Testis (tissue), 5 donors: ENCODE measurements around the gene MCTP1.

GRCh38 chr5:91378698-91379465 lies 4.2 kb downstream of the ARRDC3 start:
- PRO-cap, 3 experiments: no peak in any of the 3 experiments
- RAMPAGE, long total RNA, 2 experiments: no peak in any of the 2 experiments
- RRBS: no CpG with 5 or more reads among the region's 8 CpGs

GRCh38 chr5:91379691-91380482 lies 3.2 kb downstream of the ARRDC3 start:
- PRO-cap, 3 experiments: peak in 3 of 3 experiments; most common plus-strand start chr5:91380372 (in 2); most common minus-strand start chr5:91380092 (in 3)
- RAMPAGE, long total RNA, 2 experiments: start-site peak on the minus strand in 1 of 2 experiments, at chr5:91380035-91380230 at its widest, 445 reads per replicate
- RRBS: under 1% methylated on average over 10 of the region's 71 CpGs

DNA sequence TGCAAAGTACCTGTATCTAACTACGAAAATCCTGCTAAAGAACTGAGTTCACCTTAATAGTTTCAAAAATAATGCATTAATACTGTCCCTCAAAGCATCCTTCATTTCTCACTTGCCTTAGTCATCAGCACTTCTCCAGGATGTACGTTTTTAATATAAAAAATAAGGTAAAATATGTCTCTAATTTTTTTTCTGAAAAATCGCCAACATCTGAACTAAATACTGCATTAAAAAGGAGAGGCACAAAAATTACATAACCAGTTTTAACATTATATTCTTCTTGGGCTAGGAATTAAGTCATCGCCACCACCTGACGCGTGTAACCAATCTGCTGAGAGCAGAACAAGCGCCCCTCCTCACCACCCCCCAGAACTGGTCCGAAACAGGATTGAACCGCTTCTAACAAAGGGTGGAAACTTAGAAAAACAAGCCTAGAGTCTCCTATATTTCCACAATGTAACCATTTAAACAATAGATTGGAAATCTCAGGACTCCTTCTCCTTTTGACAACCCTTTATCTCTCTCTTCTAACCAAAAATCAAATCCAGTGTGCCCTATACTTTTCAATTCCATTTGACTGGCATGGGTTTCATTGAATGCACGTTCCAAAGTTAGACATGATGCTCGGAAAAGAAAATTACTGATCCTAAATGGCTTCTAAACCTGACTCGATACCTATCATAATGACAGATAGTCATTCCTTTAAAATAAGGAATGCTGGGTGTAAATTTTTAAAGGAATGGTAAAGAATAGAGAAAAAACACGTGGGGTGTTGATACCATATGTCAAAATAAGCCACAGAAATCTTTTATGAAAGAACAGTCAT lies 1.4 kb downstream of the ARRDC3 start:
- PRO-cap, 3 experiments: peak in 3 of 3 experiments; most common plus-strand start position 369 of the sequence (in 3); most common minus-strand start position 245 of the sequence (in 1)
- RAMPAGE, long total RNA, 2 experiments: no peak in any of the 2 experiments
- RRBS: no CpG with 5 or more reads among the region's 13 CpGs

DNA sequence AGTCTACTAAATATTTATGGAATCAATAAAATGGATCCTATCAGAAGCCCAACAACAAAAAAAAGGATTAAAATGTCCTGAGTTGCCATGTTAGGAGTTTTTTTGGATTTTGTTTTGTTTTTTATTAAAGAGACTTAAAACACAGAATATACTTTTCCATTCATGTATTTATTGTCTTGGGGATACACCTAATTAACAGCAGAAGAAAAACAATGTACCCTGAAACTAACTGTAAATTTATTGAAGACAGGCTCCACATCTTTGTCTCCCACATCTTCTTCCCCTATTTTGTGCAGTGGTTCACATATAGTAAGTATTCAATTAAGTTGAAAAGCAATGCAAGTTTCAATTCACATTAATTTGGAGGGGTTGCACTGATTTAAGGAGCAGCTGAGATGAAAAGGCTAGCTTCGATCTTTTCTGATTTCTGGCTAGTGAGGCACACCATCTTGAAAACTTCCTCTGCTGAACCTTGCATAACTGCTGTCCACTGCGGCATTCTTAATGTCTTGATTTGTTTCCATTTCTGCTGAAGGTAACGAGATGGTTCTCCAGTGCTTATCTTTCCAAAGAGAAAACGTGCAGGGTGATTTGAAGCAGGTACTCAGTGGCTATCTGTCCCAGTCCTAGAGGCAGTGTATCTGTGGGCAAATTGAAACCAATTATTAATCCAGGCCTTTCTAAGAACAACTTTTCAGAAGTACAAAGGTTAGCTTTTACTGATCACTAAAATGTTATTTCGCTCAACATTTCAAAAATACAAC lies 172.0 kb upstream of the NR2F1 start:
- PRO-cap, 3 experiments: no peak in any of the 3 experiments
- RAMPAGE, long total RNA, 2 experiments: no peak in any of the 2 experiments
- RRBS: no CpG with 5 or more reads among the region's 5 CpGs

- PRO-cap, 3 experiments: no peak in any of the 3 experiments
- RAMPAGE, long total RNA, 2 experiments: no peak in any of the 2 experiments
- RRBS: no CpG with 5 or more reads among the region's 15 CpGs
Measured at GRCh38 chr5:93601369-93602265, 18.6 kb downstream of the NR2F1 start.

DNA sequence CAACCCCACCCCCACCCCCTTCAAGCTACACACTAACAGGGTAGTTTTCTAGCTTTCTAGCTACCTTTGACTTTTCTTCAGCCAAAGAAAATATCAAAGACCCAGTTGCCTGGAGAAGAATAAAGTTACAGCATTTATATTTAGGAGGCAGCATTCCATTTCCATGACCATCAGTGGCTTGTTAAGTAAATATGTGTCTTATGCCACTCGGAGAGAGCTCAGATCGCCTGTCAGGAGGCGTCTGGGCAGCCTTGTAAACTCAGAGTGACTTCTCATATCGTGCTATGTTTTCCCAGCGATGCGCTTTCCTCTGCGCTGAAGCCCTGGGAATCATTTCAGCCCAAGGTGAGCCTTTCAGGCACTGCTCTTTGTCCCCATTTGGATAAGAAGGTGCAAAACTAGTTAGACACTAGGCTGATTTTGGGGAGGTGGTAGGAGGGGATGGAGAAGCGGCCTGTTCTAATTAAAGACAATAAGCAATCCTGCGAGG lies 24.3 kb downstream of the NR2F1 start:
- PRO-cap, 3 experiments: no peak in any of the 3 experiments
- RAMPAGE, long total RNA, 2 experiments: no peak in any of the 2 experiments
- RRBS: no CpG with 5 or more reads among the region's 9 CpGs

- PRO-cap, 3 experiments: peak in 1 of 3 experiments; most common minus-strand start chr5:93677508 (in 1)
- RAMPAGE, long total RNA, 2 experiments: no peak in any of the 2 experiments
- RRBS: no CpG with 5 or more reads among the region's 5 CpGs
Measured at GRCh38 chr5:93677112-93677574, 64.3 kb downstream of the POU5F2 start.

DNA sequence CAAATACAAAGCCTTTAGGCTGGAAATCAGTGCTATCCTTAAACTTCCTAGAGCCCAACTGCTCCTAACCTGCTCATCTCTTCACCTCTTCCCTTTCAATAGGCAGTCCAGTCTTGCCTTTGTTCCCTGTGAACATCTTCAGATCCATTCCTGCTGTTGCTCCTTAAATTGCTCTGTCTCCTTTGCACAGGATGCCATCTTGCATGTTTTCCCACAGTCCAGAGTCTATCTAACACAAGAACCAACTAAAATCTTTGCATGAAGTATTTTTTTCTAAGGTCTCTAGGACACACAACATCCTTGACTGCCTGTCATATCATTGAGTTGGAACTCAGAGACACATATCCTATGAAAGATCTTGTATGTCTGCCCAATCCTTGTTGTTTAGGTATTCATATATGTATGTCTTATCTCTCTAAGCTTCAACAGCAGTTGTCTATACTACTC lies 34.1 kb upstream of the POU5F2 start:
- PRO-cap, 3 experiments: no peak in any of the 3 experiments
- RAMPAGE, long total RNA, 2 experiments: no peak in any of the 2 experiments

GRCh38 chr5:94362409-94362843 lies 251.0 kb upstream of the FAM172A start:
- PRO-cap, 3 experiments: no peak in any of the 3 experiments
- RAMPAGE, long total RNA, 2 experiments: no peak in any of the 2 experiments
- RRBS: no CpG with 5 or more reads among the region's 2 CpGs

DNA sequence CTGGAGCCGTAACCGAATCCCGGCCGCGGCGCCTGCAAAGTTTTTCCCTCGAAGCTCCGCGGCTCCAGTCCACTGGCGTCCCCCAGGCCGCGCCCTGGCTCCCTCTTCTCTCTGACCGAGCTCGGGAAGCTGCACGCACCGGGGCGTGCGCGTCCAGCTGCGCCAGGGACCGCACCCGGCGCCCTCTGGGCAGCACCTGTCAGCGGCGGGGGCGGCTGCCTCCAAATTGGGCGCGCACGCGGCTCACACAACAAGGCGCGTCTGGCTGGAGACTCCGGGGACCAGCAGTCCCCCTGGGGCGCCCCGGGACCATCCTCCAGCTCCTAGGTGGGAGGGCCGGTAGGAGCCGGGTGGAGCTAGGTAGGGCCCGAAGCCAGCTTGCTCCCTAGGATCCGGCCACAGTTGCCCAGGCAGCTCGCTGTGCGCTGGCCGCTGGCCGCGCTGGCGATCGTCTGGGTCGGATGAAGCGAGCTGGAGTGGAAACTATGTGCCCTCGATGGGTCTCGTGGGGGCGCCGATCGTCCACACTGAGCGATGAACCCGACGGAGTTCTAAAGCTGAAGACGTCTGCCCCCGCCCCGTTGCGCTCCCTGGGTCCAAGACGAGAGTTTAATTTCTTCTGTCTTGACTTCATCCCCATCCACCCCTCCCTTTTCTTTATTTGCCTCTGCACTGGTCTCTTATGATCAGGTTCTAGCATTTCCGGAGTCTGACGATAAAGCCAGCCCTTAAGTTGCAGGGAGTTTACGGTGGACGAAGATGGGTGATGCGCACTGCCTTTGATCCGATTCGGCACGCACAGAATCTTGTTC lies at the start of gene MCTP1:
Gene MCTP1, minus strand, starts transcription at position 263 of the 812 bp plus-strand sequence.
- PRO-cap, 3 experiments: no peak in any of the 3 experiments
- RAMPAGE, long total RNA, 2 experiments: no peak in any of the 2 experiments
- RRBS: 1% methylated on average over 17 of the region's 69 CpGs

- PRO-cap, 3 experiments: peak in 3 of 3 experiments; most common plus-strand start chr5:95732037 (in 3); most common minus-strand start chr5:95731792 (in 3)
- RAMPAGE, long total RNA, 2 experiments: start-site peak on the minus strand in 1 of 2 experiments, at chr5:95732081-95732255 at its widest, 17 reads per replicate
- RRBS: 2% methylated on average over 32 of the region's 87 CpGs
Measured at GRCh38 chr5:95731403-95732240, 486 bp downstream of the RHOBTB3 start.

DNA sequence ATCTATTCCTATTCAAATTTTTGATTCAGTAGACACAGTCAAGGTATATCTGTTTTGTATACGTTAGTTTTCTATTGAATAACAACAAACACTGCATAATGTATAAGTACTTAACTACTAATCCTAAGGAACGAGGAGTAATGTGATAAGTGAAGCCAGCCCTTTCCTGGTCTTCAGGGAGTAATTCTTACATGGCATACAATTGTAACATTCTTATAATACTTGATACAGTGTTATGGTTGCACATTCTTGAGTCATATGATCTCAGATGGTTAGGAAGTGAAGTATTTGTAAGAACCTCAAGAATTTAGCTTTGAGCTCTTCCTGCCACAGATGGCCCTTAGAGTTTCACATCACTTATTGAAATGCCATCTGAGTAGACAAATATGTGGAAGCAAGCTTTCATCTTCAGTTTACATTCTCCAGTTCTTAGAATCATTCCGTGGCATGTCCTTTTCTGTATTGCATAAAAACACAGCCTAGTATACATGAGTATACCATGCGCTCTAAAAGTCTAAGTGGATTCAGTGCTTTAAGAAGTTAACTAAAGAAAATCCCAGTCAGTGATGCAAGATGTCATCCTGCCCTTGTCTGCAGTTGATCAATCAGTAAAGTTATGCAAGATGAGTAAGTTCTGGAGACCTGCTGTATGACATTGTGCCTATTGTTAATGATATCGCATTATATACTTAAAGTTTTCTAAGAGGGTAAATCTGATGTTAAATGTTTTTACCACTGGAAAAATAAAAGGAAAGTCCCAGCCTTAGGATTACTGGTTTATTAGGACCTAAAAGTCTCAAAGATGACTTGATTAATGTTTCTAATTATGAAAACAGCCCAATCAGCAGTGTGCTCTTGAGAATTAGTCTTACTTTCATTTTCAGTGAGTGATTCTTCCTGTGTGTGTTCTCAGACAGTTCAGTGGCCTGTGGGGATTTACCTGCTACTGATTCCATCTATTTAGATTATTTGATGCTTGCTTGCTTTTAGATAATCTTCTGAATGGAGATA lies 29.3 kb downstream of the RHOBTB3 start:
- PRO-cap, 3 experiments: no peak in any of the 3 experiments
- RAMPAGE, long total RNA, 2 experiments: no peak in any of the 2 experiments
- RRBS: no CpG with 5 or more reads among the region's 5 CpGs

DNA sequence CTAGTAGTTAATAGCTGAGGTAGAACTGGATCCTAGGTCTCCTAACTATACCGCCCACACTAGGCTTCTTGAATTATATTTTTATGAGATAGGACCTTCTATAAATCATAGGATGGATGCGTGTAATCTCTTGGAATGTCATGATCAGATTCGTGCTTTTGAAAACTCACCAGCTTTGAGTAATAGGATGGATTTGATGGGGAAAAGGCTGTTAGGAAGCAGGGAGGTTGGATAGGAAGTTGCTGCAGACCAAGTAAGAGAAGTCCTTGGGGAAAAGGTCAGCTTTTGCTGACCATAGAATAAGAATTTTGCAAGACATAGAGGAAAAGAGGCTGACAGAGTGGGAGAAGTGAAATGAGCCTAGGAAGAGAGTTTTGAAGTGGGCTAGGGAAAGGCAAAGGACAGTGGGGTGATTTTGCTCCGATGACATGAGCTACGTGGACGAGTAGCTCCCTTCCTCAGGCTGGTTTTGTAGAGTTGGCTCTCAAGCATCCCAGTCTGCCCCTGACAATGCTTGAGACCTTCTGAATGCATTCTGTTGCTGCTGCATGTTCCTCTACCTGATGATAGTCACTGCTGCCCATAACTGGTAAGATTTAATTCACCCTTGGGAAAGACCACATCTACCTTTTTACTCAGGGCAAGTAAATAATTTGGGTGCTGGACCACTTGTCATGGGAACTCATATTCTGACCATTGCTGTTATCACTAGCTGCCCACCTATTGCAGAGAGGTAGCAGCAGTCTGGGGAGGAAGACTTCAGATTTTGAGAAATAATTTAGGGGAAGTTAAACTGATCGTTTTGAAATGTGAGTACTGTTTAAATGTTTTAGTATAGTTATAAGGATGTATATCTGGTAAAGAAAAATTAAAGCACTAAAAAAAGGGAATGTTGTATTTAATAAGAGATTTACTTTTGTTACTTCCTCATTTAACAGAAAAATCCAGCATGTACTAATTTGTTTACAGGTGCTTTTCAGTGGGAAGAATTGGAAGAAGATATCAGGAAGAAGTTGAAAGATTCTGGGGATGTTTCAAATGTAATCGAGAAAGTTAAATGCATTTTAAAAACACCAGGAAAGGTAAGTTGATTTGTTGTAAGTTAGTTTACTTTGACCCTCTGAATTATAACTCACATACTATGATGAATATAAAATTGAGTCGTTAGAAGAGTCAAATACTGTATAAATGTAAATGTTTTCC lies 31.8 kb downstream of the RHOBTB3 start:
- PRO-cap, 3 experiments: no peak in any of the 3 experiments
- RAMPAGE, long total RNA, 2 experiments: no peak in any of the 2 experiments
- RRBS: no CpG with 5 or more reads among the region's 9 CpGs

- PRO-cap, 3 experiments: no peak in any of the 3 experiments
- RAMPAGE, long total RNA, 2 experiments: no peak in any of the 2 experiments
- RRBS: no CpG with 5 or more reads among the region's 16 CpGs
Measured at GRCh38 chr5:95818154-95819388, 4.0 kb downstream of the GLRX start.

DNA sequence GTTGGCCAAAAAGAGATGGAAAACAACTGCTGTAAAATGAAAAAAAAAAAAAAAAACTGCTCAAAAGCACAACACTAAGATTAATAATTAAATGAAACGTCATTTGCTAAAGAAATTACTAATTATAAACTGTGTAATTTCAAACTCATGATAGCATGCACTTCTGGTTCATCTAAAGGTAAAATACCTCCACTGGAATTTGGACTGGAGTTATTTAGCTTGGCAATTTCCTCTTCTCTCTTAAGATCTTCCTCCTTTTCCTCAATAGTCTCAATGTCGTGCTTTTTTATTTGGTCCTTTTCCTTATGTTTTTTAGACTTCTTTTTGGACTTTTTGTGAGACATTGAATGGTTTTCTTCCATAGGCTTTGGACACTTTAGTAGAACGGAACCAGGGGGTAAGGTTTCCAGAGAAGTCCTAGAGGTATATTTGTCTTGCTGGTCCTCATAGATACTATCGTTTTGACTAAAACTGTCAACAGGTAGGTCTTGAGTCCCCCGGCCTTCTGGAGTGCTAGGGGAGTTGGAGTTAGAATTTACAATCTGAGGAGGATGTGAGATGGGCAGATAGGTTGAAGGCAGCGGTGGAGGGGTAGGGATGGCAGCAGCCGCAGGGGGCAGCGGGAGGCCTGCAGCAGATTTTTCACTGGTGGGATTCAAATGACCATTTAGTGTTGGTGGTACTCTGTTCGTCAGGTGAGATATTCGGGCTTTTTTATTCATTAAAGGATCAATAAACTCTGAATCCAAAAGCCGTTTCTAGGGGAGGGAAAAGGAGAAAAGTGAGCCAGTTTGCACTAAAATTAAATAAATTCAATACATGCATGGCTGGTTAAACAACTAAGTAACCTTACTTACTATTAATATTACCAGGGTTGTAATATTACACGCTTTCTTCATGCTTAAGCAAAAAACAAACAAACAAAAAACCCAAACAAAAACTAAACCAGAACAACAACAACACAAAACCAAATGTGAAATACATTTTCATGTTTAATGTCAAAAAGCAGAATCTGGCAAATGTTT lies 63.3 kb downstream of the ELL2 start:
- PRO-cap, 3 experiments: no peak in any of the 3 experiments
- RAMPAGE, long total RNA, 2 experiments: no peak in any of the 2 experiments
- RRBS: no CpG with 5 or more reads among the region's 12 CpGs

GRCh38 chr5:95959460-95960142 lies 2.0 kb downstream of the ELL2 start:
- PRO-cap, 3 experiments: no peak in any of the 3 experiments
- RAMPAGE, long total RNA, 2 experiments: no peak in any of the 2 experiments
- RRBS: no CpG with 5 or more reads among the region's 8 CpGs

- PRO-cap, 3 experiments: peak in 3 of 3 experiments; most common plus-strand start chr5:95960897 (in 2); most common minus-strand start chr5:95960782 (in 2)
- RAMPAGE, long total RNA, 2 experiments: start-site peak on the minus strand in 1 of 2 experiments, at chr5:95960307-95960826 at its widest, 40 reads per replicate
- RRBS: 1% methylated on average over 20 of the region's 67 CpGs
Measured at GRCh38 chr5:95960143-95961193, 1.2 kb downstream of the ELL2 start.

GRCh38 chr5:96068082-96068845 lies 106.6 kb upstream of the ELL2 start:
- PRO-cap, 3 experiments: no peak in any of the 3 experiments
- RAMPAGE, long total RNA, 2 experiments: no peak in any of the 2 experiments
- RRBS: no CpG with 5 or more reads among the region's 5 CpGs

GRCh38 chr5:96108554-96109190 lies 147.0 kb upstream of the ELL2 start:
- PRO-cap, 3 experiments: no peak in any of the 3 experiments
- RAMPAGE, long total RNA, 2 experiments: no peak in any of the 2 experiments
- RRBS: no CpG with 5 or more reads among the region's 19 CpGs

DNA sequence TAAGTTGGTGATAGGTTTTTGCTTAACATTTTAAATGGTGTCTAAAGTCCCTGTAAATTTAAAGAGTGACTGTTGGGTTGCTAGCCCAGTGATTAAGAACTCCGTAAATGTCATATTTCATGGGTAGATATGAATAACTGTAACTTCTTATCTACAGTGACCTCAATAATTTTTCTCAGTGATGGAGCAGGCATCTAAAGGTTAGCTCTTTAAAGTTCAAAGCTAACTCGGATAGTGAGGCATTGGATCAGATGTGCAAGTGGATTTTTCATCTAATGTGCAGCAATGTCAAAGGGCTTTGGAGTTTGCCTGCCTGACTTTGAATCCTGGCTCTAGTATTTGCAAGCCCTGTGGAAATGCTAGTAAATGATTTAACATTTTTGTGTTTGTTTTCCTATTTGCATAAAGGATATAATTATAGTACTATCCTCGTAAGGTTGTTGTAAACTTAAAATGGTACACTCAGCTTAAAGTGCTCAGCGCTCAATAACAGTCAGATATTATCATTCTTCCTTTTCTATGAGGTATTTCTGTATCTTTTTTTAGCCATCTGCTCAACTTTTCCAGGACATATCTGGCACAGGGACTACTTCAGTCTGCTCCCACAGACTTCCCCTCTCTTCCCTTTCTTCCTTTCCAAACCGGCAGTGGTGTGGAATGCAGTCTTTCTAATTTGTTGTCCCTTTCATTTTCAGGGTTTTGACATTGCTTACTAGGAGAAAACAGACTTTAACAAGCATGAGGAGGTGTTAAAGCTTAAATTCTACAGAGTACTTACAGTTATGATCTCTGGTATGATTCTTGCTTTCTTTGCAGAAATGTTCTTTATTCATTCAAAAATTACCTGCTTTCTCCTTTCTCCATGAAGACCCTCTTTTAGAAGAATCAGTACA lies 163.8 kb upstream of the ELL2 start:
- PRO-cap, 3 experiments: no peak in any of the 3 experiments
- RAMPAGE, long total RNA, 2 experiments: no peak in any of the 2 experiments
- RRBS: no CpG with 5 or more reads among the region's 5 CpGs